ENCODE results near the genes ZNF879 and SQSTM1.

- PRO-cap, 2 experiments, result no peak in any of the 2 experiments
Observed at GRCh38 chr5:177607256-177608263, 7.6 kb downstream of the B4GALT7 start.

DNA sequence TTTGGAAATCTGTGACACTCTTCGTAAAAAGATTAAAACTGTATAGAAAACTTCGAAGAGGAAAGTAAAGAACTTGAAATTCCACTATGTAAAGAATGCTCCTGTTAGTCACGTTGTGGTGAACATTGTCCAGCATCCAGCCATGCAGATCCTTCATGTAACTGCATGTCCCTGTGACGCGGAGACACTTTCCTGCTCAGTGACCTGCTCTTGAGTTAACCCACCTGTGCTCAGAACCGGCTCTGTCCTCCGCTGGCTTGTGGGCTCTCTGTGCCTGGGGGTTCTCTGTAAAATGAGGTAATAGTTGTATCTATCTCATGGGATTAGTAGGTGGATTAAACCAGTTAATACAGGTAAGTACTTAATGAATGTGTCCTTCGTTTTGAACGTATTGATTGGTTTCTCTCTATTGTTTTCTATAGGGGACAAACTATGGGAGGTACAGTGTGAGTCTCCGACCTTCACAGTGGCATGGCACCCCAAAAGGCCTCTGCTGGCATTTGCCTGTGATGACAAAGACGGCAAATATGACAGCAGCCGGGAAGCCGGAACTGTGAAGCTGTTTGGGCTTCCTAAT lies 112.7 kb downstream of the PROP1 start:
- PRO-cap, 2 experiments, result no peak in any of the 2 experiments

- PRO-cap, 2 experiments, result no peak in any of the 2 experiments
Observed at GRCh38 chr5:178127266-178127833, 3.5 kb upstream of the RMND5B start.

GRCh38 chr5:178163937-178164667 lies 10.4 kb upstream of the NHP2 start:
- PRO-cap, 2 experiments, result no peak in any of the 2 experiments

DNA sequence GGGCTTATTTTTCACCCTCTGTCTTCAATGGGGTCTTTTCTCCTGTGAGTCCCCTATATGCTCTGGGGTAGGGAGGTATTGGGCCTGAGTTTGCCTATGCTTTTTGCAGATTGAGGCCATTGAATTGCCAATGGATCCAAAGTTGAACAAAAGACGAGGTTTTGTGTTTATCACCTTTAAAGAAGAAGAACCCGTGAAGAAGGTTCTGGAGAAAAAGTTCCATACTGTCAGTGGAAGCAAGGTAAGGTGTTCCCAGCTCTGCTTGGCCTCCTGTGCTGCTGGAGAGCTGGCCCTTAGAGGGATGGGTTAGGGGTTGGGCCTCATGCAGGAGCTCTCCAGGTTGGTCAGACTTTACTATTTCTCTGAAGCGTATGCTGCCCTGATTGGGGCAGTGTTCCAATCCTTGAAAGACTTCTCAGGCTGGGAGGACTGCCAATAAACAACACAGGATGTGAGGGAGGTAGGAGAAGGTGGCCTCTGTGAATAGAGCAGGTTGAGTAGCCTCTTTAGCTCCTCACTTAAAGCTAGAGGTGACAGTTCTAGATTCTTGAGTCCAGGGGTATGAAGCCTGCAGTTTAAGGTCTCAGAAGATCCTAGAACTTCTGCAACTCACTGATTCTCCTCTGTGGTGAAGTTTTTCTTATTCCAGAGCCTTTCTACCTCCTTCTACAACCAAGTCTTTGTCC lies 2.8 kb downstream of the HNRNPAB start:
- PRO-cap, 2 experiments, result no peak in any of the 2 experiments

GRCh38 chr5:178460361-178460700 lies 129.9 kb downstream of the COL23A1 start:
- PRO-cap, 2 experiments, result no peak in any of the 2 experiments

DNA sequence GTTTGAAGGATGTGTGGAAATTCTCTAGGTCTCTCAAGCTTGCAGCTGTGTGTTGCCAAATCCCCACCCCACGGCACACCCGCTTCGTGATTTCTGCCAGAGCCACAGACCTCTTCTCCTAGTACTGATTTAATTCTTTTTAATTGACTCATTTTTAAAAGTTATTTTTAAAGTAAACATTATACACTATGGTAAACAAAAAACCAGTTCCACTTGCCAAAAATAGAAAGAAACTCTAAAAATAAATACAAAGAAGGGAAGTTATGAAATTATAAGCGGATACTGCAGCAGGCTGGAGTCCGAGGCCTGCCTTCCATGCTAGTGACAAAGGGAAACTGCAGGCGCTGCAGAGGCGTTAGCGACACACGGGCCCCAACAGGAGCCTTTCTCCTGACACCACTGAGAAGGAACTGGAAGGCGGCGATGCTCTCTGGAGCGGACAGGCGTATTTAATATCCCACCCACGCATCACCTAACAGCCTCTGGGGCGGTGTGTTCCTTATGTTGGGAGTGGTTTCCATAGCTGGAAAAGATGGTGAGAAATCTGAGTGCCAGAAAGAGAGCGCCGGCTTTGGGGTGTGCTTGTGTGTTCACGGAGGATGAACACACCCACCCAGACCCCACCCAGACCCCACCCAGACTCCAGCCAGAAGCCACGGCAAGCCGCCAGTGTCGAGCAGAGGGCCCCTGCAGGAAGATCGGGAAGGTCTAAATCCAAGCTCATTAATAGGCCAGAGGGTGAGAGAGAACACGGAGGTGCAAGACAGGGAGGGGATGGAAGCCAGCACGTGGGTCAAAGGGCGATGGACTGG lies 122.4 kb downstream of the COL23A1 start:
- PRO-cap, 2 experiments, result no peak in any of the 2 experiments

GRCh38 chr5:178624885-178625568 lies 1.8 kb downstream of the CLK4 start:
- PRO-cap, 2 experiments, result no peak in any of the 2 experiments

DNA sequence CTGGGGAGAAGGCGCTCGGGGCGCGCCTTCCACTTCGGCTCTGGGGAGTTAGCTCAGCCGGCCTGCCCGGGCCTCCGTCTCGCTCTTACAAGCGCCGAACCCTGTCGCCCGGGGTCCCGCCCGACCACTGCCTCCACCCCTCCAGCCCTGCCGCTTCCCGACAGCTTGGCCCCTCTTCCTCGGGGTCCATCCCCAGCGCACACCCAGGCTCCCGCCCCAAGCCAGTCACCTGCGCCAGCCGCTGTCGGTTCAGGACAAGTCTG lies 142 bp downstream of the GRM6 start:
- PRO-cap, 2 experiments, result no peak in any of the 2 experiments

DNA sequence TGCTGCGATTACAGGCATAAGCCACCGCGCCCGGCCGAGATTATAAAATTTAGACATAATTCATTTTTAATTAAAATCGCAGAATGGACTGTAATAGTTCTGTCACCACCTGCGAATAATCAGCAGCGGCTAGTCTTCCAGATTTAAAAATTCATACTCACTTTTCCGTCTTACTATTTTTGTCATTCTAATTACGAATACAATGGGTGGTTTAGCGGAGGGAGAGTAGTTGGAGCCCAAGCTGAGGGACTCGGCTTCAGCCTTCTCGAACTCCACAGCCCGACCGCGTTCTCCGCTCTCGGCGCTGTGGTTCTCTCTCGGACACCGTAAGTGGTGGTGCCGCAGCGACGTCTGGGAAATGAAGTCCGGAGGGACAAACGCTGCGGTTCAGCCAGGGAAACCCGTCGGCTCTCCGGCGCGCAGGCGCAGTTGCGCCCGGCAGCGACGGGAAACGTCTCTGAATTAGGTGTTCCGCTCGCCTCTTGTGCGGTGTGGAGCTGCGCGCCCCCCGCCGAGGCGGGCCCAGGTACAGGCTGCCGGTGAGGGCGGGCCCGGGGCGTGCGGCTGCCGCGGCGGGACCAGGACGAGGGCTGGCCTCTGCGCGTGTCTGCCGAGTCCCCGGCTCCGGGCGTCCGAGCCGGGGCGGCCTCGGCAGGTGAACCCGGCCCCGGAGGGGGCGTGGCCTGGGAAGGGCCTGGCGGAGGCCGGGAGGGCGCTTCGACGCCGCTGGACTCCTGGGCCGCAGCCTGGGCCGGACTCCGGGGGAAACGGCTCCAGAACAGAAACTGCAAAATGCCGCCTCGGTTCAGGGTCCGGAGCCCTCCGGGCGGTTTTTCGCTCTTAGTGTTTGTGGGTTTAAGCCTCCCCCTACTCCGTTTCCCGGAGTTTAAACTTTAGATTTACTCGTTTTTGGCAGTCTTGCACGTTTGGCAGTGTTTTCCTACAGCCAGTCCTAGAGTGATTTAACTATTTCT lies at the start of gene ZNF879:
ZNF879 (plus strand) TSS at position 426 of the 974 bp plus-strand sequence.
- PRO-cap, 2 experiments, result peak in 2 of 2 experiments; most common plus-strand start position 426 of the sequence (in 1); most common minus-strand start position 287 of the sequence (in 1)

GRCh38 chr5:179175111-179175890 lies 115.1 kb downstream of the ZNF354C start:
- PRO-cap, 2 experiments, result no peak in any of the 2 experiments

DNA sequence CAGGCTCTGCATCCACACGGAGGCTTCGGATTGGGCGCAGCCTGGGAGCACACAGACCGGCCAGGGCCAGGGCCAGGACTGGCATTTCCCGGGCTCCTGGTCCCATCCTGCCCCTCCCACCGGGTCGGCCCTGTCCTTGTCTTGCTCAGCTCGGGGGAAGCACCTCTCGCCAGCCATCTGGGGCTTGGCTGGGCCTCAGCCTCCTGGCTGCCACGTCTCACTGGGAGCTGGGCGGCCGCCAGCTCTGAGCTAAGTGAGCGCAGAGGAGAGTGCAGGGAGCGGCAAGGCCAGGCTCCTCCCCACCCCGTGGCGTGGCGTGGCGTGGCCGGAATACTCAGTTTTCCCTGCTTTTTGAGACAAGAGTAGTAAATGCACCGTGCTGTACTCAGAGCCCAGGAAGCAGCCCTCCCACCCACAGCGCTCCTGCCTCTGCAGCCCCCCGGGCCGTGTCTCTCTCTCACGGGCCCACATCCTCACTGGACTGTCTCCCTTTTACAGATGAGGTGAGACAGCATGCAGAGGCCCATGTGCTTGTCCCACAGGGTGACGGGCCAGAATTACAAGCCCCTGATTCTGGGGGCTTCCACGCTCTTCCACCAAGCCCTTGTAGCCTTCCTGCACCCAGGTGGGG lies 31.0 kb downstream of the ADAMTS2 start:
- PRO-cap, 2 experiments, result no peak in any of the 2 experiments

GRCh38 chr5:179342641-179343161 lies 2.6 kb downstream of the ADAMTS2 start:
- PRO-cap, 2 experiments, result no peak in any of the 2 experiments

- PRO-cap, 2 experiments, result no peak in any of the 2 experiments
Observed at GRCh38 chr5:179378485-179379255, 33.4 kb upstream of the ADAMTS2 start.

DNA sequence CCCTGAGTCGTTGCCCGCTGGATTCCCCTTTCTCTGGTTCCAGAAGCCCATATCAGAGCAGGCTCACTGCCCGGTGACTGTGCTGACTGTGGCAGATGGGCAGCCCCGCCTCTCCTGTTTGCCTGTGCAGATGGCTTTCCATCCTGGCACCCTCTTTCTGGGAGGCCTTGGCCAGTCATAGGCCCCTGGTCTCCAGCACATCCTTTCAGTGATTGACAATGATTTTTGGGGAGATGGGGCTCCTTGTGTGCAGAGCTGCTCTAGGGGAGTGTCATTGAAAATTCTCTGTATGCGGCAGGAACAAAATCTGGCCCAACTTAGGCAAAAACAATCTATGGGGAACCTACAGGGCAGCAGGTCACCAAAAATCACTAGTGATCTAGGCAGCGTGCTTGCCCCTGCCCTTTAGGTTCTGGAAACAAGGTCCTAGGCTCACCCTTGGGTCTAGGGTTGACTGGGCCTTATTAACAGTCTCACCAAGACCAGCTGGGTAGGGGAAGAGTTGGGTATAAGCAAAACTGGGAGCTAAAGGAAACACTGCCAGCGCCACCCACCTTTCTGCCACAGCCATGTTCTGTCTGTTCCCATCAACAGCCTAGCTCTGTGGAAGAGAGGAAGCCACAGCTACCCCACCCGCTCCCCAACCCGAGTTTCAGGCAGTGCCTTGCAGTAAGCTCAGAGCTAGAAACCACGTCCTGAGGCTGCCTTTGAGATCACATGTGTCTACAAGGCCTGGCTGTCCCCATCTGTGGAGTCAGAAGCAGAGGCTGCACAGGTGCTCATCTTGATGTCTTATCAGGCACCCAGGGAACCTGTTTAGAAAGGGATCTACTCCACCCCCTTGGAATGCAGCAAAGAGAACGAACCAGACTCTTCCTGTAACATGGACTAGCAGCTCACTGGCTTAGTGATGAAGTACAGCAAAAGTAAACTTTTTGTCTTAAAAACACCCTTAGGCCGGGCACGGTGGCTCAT lies 15.5 kb downstream of the HNRNPH1 start:
- PRO-cap, 2 experiments, result peak in 1 of 2 experiments; most common plus-strand start position 757 of the sequence (in 1); most common minus-strand start position 748 of the sequence (in 1)

DNA sequence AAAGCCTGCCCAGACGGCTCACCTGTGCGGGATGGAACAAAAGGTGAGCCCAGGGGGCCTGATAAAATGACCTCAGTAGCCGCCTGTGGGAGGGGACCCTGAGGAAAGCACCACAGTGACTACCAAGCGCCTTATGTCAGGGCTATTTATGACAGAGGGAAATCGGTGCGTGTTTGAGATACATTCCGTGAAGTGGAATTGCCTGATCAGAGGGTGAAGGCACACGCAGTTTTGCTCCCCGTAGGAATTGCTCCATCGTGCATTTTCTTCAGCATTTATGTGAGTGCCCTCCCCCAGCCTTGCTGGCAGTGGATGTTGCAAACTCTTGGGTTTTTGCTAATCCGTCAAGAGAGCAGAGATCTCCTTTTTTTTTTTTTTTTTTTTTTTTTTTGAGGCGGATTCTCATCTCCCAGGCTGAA lies 22.4 kb downstream of the CBY3 start:
- PRO-cap, 2 experiments, result no peak in any of the 2 experiments

DNA sequence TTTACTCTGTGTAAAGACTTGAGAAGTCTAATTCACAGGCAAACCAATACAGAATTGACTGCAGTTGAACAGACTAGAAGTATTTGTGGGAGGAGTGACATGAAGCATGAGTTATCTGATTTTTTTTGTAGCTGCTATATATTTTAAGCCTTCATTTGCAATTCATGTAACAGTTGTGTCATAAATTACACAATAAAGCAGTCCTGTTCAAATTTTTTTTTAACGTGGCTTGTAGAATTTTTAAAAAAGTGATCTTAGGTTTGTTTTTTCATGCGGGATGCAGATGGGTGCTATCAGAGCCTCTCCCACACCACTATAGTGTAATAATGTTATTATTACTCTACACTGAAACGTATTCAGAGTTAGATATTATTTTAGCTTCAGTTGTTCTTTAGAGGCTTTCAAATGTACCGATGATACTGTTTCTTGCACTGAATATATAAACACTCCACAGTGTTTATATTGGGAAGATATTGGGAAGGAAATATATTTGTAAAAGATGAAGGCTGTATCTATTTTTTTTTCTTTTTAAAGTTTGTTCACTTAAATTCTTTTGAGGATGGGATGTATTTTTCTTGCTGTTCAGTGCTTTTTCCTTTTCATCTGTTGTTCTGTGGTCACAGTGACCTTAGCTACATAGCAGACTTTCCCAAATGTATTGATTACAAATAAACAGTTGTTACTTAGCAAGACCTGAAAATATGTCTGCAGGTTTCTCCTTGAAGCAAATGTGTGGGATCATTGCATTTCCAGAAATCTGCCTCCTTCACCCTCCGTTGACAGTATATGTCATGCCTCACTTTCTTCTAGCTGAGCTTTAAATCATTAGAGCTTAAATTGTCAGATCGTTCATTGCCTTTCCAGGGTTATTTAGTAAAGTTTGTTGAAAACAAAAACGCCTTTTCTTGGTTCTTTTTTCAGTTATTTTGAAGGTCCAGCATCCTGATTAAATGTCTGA lies 2.6 kb upstream of the MAML1 start:
- PRO-cap, 2 experiments, result no peak in any of the 2 experiments

DNA sequence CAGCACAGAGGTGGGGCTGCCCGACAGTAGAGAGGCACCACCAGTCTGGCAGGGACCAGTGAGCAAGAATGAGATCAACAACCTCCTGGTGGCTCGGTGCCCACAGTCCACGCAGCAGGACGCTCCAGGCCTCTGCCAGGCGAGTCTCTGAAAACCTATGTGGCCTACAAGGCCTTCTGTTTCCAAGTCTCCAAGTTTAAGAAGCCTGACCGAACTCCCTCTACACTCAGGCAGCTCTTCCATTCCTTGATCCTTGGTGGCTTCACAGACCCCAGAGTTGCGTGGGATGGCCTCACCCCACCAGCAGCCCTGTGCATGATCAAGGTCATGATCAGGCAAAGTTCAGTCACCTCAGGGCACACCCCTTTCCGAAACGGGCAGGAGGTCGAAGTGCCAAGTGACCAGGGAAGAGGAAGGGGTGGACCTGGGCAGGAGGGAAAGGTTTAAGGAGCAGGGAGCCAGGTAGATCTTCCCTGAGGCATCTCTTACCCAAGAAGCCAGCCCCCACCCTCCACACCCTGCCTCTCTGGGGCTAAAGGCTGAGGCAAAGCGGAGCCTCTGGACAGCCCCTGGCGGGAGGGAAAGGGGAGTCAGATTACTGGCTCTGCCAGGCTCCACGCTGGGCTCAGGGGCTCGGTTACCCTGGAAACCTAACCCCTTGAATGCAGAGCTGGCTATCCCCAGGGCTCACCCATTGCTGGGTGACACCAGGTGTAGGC lies 3.8 kb downstream of the MGAT4B start:
- PRO-cap, 2 experiments, result no peak in any of the 2 experiments

GRCh38 chr5:179813043-179813629 lies 6.5 kb upstream of the MGAT4B start:
- PRO-cap, 2 experiments, result no peak in any of the 2 experiments

DNA sequence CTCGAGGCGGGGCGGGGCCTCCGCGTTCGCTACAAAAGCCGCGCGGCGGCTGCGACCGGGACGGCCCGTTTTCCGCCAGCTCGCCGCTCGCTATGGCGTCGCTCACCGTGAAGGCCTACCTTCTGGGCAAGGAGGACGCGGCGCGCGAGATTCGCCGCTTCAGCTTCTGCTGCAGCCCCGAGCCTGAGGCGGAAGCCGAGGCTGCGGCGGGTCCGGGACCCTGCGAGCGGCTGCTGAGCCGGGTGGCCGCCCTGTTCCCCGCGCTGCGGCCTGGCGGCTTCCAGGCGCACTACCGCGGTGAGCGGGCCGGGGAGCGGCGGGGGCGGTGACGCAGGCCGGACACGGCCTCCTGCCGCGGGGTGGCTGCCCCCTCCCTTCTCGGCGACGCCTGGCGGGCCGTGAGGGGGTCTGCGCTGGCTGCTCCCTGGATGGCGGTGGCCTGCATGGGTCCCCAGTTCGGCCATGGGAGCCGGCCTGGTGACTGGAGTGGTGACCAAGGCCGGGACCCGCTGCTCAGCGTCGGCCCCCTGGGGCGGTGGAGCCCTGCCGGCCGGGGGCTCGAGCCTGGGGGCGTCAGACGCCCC lies at the start of gene SQSTM1:
SQSTM1 (plus strand) TSS at position 61 of the 584 bp plus-strand sequence.
- PRO-cap, 2 experiments, result peak in 2 of 2 experiments; most common plus-strand start position 61 of the sequence (in 2); most common minus-strand start position 291 of the sequence (in 2)

All from helper T cell (primary cell).